ENCODE results near the genes ZNF90, ZNF626 and ZNF66.

GRCh38 chr19:19192399-19193371 is 627 bp downstream of the RFXANK start:
- PRO-cap, result bidirectional peak, plus-strand start at chr19:19192958, minus-strand start at chr19:19192569
- RAMPAGE, long total RNA, result start-site peak on the plus strand at chr19:19192943-19192971, 186 and 47 reads in 2 replicates

DNA sequence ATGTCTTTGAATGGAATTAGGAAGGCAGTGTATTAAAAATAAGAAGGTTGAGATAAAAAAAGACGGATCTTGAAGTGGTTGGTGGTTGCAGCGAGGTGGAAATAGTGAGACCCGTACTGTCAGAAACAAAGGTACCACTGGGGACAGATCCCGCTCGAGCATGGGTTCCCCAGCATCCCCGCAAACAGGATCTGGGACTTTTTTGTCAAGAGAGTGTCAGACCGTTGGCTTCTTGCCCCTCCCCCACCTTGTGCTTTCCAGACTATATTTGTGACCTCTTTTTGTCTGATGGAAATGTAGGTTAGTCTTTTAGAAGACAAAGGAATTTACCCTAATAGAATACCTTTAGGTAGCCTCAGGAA is 4.1 kb downstream of the GATAD2A start:
- PRO-cap, result no peak
- RAMPAGE, long total RNA, result no peak

GRCh38 chr19:19412601-19413449 is 7.3 kb downstream of the GATAD2A start:
- PRO-cap, result no peak
- RAMPAGE, long total RNA, result no peak

- PRO-cap, result no peak
- RAMPAGE, long total RNA, result no peak
Measured at GRCh38 chr19:19452930-19453711, 47.6 kb downstream of the GATAD2A start.

DNA sequence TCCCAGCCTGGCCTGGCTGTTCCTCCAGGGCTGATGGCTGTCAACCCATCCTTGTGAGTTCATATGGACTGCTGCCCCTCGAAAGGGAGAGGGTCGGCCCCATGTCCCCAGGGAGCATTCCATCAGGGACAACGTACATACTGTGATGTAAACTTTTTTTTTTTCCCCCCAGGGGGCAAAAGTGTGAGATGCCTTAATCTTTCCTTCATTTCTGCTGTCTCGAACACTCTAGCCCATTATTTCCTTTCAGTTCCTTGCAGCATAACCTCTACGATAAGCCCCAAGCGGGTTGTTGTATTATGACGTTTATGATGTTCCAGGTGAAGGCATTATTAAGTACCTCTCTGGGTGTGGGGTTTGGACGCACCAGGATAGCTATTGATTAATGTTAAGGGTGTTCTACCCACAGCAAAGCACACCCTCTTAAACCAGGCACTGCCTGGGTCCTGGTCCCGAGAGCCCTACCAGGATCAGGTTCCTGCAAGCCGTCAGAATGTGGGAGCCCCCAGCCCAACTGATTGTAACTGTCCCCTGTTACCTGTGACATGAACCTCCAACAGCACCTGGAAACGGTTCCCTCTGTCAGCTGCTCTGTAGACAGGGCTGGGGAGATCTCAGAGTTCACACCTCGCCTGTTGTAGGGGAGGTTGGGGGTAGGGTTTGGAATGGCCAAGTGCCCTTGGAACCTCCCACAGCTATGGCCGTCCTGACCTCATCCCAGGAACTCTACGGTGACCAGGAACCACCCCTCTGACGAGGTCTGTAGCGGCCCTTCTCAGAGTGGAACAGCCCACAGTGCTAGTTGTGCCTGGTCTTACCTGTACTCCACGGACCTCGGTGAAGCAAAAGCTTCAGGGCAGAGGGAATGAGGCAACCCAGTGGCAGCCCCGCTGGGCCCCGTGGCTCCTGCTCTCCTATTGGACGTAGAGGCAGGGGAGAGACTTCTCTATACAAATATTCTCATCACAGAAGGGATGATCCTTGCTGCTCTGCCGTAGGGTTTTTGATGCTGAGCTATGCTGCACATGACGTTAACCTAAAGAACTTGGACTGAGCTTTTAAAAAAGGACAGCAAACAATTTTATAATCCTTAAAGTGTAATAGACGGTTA is 7.4 kb downstream of the TSSK6 start:
- PRO-cap, result no peak
- RAMPAGE, long total RNA, result no peak

GRCh38 chr19:19523904-19524564 is 4.7 kb upstream of the YJEFN3 start:
- PRO-cap, result no peak
- RAMPAGE, long total RNA, result no peak

- PRO-cap, result unidirectional peak, minus-strand start at chr19:19538662
- RAMPAGE, long total RNA, result no peak
Measured at GRCh38 chr19:19538545-19538874, 445 bp downstream of the CILP2 start.

DNA sequence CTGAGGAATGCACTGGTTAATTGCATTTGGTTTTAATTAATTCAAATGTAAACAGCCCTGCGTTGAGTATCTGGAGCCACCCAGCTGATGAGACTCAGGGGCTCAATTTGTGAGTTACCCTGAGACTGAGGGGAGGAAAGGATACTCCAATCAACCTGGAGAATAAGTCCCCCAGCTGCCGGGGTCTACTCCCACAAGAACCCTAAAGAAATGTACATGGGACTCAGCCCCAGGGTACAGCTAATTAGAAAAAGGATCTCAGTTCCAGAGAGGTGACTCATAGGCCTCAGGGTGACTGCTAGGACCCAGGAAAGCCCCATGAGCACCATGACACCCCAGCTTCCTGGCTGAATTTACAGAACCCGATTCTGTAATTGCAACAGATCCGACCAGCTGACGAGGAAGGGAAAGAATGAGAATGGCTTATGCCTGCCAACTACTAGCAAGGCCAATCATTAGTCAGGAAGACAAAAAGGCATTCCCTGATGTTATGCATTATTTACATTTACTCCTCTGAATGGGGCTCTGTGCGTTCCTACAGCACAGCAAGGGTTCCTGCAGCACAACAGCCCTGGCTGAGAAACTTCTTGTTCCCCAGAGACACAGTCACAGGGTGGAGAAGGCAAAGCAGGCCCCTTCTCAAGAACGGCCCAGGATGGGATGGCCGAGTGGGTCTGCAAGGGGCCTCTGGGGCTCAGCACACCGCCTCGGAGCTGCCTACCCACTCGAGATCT is 27.4 kb downstream of the PBX4 start:
- PRO-cap, result bidirectional peak, plus-strand start at position 382 of the sequence, minus-strand start at position 355 of the sequence
- RAMPAGE, long total RNA, result no peak

DNA sequence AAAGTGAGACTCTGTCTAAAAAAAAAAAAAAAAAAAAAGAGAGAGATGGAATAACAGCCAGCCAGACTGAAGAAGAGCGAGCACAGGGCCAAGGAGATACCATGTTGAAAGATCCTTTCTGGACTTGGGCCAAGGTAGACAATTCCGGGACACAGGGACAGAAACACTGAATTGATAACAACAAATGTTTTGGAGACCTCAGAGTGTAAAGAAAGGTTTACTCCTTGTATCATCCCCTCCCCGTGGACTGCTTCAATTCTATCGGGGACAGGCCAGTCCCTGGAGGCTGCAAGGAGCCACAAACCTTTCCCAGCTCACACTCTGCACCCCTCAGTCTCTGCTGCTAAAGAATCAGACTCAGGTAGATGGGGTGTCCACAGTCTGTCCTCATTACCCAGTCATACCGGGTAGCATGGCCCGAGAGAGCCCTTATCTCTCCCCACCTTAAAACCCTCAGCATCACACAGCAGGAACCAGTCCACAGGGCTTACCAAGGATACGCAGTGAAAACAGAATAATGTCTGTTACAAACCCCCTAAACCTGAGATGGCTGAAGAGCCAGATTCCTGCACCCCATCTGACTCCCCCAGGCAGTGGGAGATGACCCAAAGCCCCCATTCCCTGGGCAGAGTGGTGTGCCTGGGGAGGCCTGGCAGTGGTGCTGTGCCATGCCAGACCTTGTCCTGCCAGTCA is 4.4 kb downstream of the LPAR2 start:
- PRO-cap, result no peak
- RAMPAGE, long total RNA, result no peak

GRCh38 chr19:19629972-19631035 is 2.3 kb upstream of the LPAR2 start:
- PRO-cap, result no peak
- RAMPAGE, long total RNA, result no peak

GRCh38 chr19:19662792-19663053 is 753 bp downstream of the ATP13A1 start:
- PRO-cap, result no peak
- RAMPAGE, long total RNA, result no peak

- PRO-cap, result bidirectional peak, plus-strand start at chr19:20078002, minus-strand start at chr19:20077819; bidirectional peak, plus-strand start at chr19:20078284, minus-strand start at chr19:20078254
- RAMPAGE, long total RNA, result no peak
Measured at GRCh38 chr19:20077618-20078574, at the start of gene ZNF90. TSS of gene ZNF90 (plus strand) at chr19:20078000.

- PRO-cap, result bidirectional peak, plus-strand start at chr19:20565971, minus-strand start at chr19:20565781
- RAMPAGE, long total RNA, result no peak
Measured at GRCh38 chr19:20565869-20566135, 221 bp upstream of the ZNF737 start.

GRCh38 chr19:20632214-20632932 is 29.0 kb downstream of the ZNF626 start:
- PRO-cap, result no peak
- RAMPAGE, long total RNA, result no peak

- PRO-cap, result bidirectional peak, plus-strand start at chr19:20661163, minus-strand start at chr19:20661016; bidirectional peak, plus-strand start at chr19:20661324, minus-strand start at chr19:20661342; bidirectional peak, plus-strand start at chr19:20661755, minus-strand start at chr19:20661571
- RAMPAGE, long total RNA, result no peak
Measured at GRCh38 chr19:20660931-20661957, at the start of gene ZNF626. TSS of gene ZNF626 (minus strand) at chr19:20661571.

GRCh38 chr19:20747494-20748118 is 28.5 kb upstream of the ZNF66 start:
- PRO-cap, result no peak
- RAMPAGE, long total RNA, result no peak

DNA sequence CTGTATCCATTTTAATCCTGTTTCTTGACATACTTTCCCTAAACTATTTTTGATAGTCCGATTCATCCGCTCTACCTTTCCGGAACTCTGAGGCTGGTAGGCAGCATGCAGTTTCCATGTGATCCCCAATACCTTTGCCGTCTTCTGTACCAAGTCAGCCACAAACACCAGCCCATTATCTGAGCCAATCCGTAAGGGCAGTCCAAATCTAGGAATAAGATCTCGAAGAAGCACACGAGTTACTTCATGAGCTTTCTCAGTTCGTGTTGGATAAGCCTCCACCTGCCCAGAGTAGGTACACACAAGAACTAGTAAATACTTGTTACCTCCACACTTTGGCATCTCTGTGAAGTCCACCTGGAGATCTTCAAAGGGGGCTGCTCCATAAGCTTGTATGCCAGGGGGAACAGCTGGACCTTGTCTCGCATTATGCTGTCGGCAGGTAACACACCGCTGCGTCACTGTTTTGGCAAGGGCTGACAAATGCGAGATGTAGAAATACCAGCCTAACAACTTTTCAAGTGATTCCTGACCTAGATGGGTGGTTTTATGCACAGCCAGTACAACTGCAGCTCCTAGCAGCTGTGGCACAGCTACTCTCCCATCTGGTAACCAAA is 26.1 kb upstream of the ZNF66 start:
- PRO-cap, result no peak
- RAMPAGE, long total RNA, result no peak

- PRO-cap, result unidirectional peak, plus-strand start at chr19:20776336
- RAMPAGE, long total RNA, result no peak
Measured at GRCh38 chr19:20775786-20776431, at the start of gene ZNF66. TSS of gene ZNF66 (plus strand) at chr19:20776304.

- PRO-cap, result no peak
- RAMPAGE, long total RNA, result no peak
Measured at GRCh38 chr19:21263786-21264318, 65.4 kb downstream of the ZNF708 start.

- PRO-cap, result no peak
- RAMPAGE, long total RNA, result no peak
Measured at GRCh38 chr19:21282354-21282967, 46.7 kb downstream of the ZNF708 start.

All from GM23338 (cell line).